Endometrial microvascular endothelial cells (primary cell): ENCODE results near the genes KRTAP9-3, KRT38 and KRT32.

GRCh38 chr17:41232309-41232608, at the start of gene KRTAP9-3:
TSS of gene KRTAP9-3 (plus strand) at chr17:41232449.
- RAMPAGE, long total RNA: no peak

GRCh38 chr17:41440874-41441262, at the start of gene KRT38:
TSS of gene KRT38 (minus strand) at chr17:41440983.
- RAMPAGE, long total RNA: no peak

DNA sequence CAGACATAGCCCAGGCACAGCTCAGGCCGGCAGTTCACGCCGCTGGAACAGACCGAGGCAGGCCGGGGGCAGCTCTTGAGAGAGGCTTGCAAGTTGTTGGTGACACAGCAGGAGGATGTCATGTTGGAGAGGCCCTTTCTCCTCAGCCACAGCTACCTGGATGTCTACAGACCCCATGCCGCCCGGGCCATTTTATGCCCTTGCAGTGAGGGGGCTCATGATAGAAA, at the start of gene KRT32:
TSS of gene KRT32 (minus strand) at position 183 of the 227 bp plus-strand sequence.
- RAMPAGE, long total RNA: no peak

DNA sequence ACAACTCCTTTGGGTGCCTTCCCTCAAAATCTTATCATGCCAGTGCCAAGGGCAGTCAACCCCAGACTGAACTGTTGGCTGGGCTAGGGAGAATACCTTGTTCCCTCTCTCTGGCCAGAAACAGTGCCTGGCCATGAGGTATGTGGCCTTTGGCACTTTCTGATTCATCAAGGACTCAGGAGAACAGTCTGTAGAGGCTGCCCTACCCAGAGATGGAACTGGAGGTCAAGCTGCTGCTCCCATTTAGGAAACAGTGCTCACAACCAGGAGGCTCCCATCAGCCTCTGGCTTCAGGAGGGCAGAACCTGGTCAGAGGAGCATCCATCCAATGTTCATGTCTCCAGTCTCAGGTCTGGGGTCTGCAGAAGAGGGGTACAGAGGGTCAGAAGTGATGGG, 2.7 kb upstream of the KRT19 start:
- RAMPAGE, long total RNA: no peak

GRCh38 chr17:41544201-41544909, 16.2 kb upstream of the KRT19 start:
- RAMPAGE, long total RNA: no peak

DNA sequence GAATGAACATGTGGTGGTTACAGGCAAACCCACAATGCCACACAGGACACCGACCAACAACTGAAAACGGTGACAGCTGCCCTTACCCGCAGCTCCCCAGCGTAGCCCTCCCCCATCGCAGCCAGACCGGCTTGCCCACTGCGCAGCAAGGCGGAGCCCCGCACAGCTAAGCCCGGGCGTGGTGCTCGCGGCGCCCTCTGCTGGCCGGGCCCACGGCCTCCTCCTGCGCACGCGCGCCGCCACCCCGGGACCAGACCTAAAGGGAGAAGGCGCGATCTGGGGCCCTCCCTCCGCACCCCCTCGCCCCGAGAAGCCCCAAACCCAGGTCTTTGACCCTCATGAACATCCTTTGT, 22.8 kb upstream of the EIF1 start:
- RAMPAGE, long total RNA: no peak

DNA sequence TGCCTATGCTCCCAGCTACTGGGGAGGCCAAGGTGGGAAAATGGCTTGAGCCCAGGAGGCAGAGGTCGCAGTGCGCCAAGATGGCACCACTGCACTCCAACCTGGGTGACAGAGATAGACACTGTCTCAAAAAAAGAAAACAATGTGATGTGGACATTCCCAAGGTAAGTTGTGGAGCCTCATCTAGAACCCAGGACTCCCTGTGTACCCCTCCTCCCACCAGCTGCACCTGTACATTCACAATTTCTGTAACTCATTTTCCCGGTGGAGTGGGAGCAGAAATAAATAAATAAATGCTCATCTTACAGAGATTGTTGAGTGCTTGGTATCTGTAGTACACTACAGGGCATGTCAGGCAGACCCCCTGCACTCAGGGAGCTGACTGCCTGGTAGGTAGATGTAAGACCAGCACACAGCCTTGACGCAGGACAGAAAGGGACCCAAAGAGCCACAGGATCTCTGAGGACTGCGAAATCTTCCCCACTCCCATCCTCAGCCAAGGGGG, 6.4 kb downstream of the EIF1 start:
- RAMPAGE, long total RNA: no peak

- RAMPAGE, long total RNA: no peak
Observed at GRCh38 chr17:41705682-41706016, 6.5 kb upstream of the GAST start.

DNA sequence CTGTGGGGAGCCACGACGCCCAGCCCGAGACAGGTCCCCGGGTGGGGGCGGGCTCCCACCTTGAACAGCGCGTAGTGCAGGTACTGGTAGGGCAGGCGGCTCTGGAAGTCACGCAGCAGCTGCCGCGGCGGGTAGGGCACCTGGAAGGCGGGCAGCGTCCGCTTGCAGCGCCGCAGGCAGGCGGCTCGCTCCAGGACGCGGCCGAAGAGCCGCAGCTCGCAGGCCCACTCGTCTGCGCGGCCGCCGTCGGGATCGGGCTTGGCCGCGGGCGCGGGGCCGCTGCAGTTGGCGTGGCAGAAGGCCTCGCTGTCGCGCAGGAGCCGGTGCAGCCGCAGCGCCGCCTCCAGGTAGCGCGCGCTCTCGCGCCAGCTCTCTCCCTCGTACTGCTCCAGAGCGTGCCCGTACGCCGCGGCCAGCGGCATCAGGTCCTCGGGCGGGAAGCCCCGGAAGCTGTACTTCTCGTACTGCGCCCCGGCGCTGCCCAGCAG, 310 bp downstream of the P3H4 start:
- RAMPAGE, long total RNA: no peak

GRCh38 chr17:41813126-41813386, 252 bp downstream of the FKBP10 start:
- RAMPAGE, long total RNA: no peak

GRCh38 chr17:41905062-41905650, 13.6 kb downstream of the ACLY start:
- RAMPAGE, long total RNA: no peak

DNA sequence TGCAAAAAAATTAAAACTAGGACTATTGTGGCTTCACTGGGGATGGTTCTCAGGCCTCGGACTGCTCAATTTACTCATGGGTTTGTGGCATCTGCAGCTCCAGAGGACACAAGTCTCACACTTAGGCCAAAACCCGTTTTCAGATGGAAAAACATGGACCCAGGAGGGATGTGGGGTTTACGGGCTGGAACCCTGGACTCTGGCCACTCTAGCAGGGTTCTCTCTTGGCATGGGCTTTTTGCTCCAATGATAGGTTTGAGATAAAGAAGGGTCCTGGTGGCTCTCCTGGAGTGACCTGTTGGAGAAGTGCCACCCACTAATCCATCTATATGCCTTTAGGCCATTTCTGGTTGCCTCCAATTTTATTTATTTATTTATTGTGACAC, 2.6 kb downstream of the CNP start:
- RAMPAGE, long total RNA: no peak

GRCh38 chr17:42016242-42017317, 659 bp downstream of the DNAJC7 start:
- RAMPAGE, long total RNA: no peak

DNA sequence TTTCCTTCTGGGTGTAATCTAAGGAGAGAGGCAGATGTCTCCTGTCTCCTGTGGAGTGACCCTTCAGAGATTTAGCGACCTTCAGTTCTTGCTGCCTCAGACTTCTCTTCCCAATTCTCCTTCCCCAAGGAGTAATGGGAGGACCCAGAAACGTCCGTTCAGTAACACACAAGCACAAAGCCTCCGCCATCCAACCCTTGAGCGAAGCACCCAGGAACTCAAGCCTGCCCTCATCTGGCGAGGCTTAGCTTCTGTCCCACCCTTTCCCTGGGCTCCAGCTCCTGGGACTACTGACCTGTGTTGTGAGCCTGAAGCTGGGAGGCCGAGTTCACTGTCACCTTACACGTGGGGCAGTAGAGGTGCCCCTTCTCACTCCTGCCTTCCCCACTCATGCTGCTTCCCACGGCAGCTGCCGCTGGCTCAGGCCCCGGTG, 8.6 kb downstream of the NKIRAS2 start:
- RAMPAGE, long total RNA: no peak

DNA sequence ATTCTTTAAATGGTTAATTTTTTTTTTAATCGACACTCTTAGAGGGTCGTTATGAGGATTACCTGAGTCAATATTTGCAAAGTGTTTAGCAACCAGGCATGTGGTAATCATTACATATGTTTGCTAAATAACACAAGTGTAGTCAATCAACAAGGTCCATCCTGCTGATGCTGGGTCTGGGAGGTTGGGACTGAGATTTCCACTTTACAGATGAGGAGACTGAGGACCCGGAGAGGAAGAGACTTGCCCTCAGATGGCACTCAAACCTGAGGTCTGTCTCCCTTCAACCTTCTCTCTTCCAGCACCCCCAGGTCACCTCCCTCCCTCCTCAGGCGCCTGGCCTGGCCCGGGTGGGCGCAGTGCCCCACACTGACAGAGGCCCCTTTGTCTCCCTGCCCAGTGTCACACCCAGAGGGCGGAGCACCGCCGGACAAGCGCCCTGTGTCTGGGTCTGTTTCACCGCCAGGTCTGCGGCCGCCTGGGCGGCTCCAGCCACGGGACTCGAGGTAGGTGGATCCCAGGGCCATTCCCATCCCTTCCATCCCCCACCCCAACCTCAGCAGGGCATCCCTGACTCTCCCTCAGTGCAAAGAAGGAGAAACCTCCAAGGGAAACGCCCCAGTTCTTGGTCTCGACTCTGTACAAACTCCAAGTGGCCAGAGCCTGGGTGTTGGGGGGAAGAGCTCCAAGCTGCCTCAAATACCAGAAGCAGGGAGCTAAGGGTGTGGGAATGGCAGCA, 10.1 kb downstream of the ZNF385C start:
- RAMPAGE, long total RNA: no peak

- RAMPAGE, long total RNA: no peak
Observed at GRCh38 chr17:42128451-42129019, 5.9 kb downstream of the HSPB9 start.

DNA sequence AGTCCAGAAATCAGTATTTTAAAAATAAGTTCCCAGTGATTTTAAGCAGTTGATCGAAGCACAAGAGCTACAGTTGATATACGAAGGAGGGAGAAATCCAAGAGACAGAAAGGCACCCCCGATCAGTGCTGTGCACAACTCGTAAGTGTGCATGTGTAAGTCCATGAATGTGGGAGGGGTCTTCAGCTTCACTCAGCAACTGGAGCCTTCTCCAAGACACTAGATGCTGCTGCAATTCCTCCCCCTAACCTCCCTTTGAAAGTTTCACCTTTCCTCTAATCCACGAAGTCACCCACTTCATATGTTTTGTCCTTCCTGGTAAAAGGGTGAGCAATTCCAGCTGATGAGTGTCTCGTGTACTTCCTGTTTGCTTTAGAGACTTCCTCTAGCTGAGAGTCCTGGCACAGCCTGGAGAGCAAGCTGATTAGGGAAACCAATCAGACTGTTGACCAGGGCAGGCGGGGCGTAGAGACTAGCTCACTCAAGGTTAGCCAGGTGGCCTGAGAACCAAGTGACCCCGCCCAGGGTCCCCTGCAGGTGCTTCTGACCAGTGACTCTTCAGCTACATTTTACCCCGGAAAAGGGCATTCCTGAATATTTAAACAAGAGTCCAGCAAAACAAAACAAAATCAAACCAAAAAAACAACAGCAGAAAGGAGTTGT, 13.0 kb downstream of the HSPB9 start:
- RAMPAGE, long total RNA: no peak

GRCh38 chr17:42153515-42154817, 823 bp downstream of the RAB5C start:
- RAMPAGE, long total RNA: no peak

DNA sequence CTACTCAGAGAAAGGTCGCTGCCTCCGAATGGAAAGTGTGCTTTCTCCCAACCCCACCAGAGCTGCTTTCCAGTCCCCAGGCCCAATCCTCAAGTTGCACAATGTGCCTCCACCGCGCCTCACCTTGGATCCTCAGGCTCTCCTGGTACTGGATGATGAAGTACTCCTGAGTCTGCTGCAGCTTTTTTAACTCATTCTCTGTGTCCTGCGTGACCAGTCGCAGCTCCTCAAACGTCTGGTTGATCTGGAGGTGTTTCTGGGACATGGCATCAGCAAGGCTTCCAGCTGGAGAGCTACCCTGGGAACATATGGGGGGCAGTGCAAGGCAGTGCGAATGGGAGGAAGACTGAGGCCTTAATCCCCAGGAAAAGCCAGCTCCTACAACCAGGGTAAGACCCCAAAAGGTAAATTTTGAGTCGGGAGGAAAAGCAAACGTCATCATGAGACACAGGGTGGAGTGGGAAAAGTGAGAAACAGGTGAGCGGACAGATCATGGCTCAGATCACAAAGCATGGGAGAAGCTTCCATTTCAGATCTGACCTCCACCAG, 29.0 kb upstream of the GHDC start:
- RAMPAGE, long total RNA: no peak

DNA sequence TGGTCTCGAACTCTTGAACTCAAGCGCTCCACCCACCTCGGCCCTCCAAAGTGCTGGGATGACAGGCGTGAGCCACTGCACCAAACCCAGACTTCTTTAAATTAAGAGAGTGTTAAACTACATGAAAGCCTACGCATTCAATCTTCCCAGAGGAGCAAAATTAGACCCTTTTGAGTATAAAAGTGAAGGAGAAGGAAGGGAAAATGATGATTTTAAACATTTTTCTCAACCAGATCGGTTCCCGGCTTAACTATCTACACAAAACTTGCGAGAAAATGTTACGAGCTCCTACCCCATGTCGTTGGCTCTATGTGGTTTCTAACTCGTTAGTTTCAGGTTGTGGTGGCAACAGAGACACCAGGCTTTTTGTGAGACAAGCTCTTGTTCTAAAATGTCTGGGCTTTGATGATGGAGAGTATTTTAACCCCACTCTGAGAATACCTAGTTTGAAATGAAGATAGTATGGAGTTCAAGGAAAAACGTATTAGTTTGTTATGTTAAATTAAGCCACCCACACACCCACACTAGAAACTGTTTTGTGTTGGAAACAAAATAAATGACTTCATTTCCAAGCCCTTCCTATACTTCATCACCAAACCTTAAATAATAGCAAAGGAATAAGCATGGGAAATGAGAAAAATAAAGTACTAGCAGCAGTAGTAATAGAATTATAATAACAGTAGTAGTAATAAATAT, 26.2 kb downstream of the STAT5B start:
- RAMPAGE, long total RNA: no peak